Left common carotid artery plus branches (tissue), 1 donor: ENCODE measurements around a stretch of chr1.

DNA sequence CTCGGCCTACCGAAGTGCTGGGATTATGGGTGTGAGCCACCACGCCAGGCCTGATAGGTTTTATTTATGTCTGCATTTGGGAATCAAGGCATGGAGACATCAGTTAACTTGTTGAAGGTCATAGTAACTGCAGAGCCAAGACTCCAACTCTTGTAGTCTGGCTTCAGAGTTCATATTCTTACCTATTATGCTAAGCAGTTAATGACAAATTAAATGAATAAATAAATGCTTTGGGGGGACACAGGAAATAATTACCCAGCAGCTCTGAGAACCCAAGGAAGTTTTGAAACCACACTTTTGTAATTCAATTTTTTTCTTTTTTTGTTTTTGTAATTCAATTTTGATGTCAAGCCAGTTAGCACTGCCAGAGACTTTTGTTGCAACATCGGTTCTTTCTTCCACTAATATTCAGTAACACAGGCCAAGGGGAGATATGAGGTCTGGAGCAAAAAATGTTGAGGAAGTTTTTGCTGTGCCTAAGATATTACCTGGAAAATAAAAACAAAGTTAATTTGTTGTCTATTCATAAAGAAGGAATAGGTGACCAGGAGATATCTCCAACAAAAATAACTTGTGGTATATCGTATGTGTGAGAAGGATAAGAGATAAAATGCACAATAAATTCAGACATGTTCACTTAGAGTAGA is 9.2 kb upstream of the UAP1 start:
- PRO-cap = no peak

GRCh38 chr1:162587383-162587880 is 25.9 kb downstream of the UAP1 start:
- PRO-cap = no peak

DNA sequence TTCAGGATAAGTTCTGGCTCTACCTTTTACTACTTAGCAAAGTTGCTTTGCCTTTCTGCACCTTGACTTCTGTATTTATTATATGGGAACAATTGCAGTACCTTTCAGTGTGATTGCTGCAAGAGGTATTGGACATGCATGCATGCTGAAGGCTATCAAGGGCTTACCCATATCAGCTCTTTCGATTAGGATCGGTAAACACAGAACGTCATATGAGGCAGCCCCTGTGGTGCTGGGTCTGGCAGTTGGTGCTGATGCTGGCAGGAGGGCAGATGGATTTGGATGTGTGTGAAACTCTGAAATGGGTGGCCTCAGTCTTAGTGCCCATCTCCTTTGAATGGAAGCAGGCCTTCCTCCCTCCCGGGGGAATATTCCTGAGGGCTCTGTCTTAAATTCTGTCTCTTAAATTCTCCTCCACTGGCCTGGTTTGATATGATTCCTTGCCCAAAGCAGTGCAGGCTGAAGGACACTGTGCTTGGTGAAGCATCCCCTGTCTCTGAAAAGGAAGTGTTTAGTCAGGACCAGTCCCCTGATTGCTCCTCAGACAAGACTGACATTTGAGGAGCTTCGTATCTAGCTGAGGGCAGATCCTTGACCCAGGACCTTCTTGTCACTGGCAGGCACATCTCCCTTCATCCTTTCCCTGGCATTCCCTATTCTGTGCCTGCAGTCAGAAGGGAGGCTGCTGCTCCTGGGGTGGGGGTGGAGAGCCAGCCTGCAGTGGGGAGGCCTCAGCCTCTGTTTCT is 2.2 kb downstream of the DDR2 start:
- PRO-cap = no peak

- PRO-cap = no peak
Observed at GRCh38 chr1:162690583-162691800, 58.7 kb downstream of the DDR2 start.

- PRO-cap = no peak
Observed at GRCh38 chr1:162752820-162753614, 37.5 kb upstream of the HSD17B7 start.

DNA sequence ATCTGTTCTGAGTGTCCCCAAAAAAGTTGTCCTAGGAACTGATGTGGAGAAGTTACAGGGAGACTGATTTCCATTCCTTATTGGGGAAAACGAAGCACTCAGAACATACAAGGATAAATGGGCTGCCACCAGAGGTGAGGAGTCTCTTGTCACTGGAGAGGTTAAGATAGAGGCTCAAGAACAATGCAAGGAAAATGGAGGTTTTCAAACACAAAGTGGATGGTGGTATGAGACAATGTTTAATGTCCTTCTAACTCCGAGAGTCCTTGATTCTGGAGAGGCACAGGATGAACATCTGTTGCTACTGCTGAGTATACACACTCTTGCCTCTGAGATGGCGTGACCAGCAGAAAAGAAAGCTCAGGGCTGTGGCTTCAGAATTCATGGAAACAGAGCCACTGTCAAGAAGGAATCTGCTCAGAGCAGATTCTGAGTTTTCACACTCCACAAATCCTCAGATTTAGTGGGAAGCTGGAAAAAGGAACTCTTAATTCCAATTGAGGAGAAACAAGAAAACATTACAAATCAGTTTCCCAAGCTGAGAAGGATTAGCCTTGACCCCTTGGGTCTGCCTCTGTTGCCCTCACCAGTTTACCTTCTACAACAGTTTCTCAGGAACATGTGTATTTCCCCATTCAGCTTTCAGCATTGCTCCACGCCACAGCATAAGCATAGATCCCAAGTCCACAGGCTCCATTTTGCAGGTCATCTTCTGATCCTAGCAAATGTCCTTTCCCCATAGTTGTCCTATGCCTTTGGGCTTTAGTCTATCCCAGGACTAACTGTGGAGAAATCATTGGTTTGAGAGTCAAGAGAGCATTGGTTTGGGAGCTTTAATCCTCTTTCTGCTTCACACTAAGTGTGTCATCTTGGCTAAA is 8.9 kb upstream of the HSD17B7 start:
- PRO-cap = no peak

DNA sequence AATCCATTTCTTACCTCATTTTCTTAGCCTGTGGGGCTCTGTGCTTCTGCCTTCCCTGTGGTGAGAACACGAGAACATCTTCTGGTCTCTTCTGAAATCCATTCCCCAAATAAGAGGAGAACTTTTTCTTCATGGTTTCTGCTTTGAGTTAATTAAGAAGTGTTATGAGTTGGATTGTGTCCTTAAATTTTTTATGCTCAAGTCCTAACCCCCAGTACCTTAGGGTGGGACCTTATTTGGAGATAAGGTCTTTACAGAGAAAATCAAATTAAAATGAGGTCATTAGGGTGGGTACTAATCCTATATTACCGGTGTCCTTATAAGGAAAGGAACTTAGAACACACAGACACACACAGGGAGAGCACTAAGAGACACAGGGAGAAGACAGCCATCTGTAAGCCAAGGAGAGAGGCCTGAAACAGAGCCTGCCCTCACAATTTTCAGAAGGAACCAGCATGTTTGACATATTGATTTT is 5.3 kb downstream of the CCDC190 start:
- PRO-cap = no peak

DNA sequence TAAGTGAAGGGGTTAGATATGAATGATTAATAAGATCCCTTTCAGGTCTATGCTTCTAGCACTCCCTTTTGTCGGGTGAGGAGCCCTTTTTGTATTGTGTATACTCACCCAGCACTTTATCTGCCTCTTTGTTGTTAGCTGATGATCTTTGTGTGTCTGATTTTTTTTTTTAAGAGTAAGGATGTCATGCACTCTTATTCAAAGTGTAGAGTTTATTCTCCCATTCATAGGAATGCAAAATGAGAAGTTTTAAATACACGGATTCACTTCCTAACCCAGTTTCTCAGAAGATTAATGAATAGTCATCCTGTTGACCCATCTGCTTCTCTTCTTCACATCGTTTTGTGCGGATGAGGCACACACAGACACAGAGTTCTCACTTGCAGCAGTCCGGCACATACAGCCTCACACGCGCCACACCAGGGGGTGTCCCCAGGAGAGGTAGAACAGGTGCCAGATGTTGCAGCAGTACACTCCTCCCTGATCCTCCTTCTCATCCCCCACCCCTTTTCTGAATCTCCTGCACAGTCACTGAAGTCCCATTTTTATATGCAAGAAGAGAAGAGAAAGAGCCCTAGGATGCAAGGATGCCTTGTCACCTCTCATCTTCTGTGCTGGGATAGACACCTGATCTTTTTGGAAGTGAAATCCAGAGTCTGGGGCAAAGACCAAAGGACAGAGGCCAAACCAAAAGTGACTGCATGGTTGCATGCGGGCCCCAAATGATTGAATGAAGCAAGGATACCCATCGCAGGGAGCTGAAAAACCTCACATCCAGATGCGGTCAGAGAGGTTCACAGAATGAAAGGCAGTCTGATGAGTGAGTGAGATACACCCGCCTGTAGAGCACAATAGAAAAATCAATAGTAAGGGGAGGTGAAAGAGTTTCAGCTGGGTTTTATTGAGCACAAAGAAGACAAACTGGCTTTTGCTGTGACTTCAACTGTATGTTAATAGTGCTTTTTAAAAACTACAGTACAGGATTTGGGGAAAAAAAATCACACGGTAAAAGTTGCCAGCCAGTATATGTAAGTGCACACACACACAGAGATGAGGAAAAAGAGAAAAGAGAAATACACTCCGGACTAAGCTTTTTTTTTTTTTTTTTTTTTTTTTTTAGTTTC is 28.8 kb downstream of the PBX1 start:
- PRO-cap = no peak

DNA sequence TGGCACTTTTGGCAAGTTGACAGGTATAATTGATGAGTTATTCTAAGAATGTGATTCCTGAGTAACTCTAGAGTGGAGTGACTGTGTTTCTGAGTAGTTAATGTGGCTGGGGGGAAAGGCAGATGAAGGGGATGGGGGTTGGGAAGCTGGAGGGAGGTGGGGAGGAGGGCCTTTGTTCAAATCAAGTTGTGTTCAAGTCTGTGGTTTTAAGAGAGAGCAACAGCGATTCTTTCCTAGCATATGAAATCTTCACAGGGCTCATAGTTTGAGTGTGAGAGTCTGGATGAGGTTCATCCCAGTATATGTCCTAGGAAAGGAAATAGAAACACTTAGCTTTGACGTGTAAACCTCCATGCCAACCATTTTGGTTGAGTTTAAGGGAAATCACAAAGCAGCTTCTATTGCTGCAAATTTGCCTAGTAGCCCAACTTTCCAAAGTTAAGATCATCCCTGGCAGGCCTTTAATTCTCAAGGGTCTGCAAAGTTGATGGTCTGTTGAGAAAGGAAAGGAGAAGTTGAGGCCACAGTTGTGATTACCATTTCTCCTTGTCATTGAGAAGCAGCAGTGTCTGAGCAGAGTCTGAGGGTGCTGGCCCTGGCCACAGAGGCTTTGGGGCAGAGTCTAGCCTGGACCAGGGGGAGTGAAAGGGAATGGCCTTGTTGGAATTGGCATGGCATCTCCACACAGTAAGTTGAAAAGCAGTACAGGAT is 33.1 kb downstream of the PBX1 start:
- PRO-cap = no peak

DNA sequence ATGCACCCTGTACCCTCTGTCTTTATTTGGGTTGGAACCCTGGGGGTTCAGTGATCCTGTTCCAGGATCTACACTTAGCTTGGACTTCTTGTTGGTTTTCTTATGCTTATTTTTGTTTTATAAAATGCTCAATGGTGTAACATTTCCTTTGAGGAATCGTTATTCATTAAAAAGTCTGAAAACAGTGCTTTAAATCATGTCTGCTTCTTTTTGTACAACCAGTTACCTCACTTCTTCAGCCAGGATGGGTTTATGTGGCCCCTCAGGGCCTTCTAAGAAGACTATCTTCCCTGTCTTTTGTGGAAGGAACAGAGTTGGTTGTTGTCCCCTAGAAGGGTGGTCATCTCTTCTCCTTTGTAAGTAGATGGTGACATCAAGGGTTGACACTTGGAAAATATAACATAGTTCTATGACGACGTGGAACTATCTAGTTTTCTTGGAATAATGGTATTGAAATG is 38.1 kb downstream of the PBX1 start:
- PRO-cap = no peak

GRCh38 chr1:164611656-164613037 is 53.2 kb downstream of the PBX1 start:
- PRO-cap = no peak

DNA sequence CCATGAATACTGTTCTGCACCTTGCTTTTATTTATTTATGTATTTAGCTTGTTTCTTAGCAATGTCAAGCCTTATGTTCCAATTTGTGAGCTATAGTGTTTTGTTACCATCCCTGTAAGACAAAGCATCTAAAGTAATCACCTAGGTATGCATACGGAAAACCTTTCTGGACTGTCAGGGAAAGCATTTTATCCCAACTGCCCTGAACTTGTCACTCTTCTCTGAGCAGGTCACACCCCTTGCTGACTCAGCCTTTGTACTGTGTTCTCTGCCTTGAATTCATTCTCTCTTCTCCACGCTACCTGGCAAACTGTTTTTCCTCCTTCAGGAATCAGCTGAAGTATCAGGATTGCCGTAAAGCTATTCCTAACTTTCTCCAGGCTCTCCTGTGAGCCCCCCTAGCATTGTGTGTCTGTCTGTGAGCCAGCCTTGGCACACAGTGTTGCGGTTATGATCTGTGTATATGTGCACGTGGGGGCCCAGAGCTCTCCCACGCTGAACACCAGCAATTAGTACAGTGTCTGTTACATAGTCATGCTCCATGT is 54.2 kb downstream of the PBX1 start:
- PRO-cap = no peak

DNA sequence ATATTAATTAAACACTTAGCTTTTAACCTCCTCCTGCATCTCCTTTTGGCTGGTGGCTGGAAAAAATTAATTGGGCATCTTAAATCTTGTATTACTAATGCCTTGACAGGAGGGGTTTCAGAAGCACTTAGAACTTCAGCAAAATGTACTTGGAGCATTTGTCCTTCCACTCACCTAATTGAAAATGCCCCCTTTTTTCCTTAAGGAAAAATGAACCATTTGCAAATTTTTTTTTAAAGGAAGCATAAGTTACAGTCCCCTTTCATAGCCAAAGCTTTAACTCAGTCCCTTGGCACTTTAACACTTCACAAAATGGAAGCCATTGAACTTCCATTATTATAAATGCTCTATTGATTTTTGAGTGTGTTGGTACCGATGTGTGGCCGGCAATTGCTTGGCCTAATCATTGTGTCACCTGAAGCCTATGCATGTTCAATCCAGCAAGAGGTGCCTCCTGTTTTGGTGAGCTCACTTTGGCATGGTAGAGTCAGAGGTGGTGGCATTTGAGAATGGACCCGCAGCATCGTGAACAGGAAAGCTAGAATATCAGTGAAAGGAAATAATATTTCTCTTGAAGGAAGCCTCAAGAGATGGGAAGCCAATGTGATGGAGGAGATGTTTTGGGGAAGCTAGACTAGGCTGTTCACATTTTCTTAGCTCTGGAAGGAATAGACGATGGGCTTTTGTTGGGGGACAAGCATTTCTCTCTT is 68.2 kb downstream of the PBX1 start:
- PRO-cap = no peak

DNA sequence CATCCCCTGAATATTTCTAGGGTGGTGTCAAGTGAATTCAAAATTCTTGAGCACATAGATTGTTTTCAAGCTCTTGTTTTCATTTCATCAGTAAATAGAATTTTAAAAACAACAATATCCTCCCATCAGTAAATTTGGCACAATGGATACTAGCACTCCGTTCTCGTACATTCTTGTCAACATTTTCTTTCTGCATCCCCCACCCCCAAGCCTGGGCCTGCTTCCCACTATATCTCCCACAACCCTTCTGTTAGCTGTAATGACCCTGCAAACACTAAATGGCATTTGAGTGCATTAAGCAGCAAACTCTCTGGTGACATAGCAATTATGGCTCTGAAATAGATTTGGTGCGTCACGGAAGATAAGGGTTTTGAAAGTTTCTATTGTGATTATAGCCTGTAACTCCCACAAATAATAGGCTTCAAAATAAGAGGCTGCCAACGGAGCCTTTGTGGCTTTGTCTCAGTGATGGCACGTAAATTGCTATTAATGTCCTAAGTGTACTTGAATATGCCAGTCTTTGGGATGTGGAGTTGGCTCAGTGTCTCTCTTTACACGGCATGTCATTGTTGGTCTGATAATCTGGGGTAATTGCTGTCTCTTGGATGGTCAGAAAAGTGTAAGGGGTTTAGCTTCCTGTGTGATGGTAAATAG is 277.6 kb downstream of the PBX1 start:
- PRO-cap = no peak

DNA sequence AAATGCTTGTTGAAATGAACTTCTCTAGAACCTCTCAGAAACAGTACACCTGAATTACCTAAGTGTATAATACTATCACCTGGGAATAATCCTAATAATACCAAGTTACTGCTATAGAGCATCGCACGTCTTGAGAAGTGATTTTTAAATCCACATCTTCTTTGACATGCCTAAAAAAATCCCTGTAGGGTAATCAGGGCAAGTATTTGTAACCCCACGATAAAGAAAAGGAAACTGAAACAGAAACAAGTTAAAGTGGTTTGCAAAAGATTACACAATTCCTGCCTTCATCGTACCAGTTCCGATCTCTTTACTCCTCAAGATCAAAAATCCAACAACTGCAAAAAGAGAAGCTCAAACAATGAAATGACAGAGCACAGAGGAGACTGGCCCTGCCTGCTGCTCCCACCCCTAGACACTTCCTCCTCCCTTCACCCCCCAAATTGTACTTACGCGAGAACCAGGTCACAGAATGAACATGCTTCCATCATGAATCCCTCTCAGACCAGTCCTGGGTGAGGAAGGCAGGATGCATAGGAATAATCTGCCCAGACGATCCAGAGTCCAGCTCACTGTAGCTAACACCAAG is 20.5 kb downstream of the RXRG start:
- PRO-cap = no peak

- PRO-cap = no peak
Observed at GRCh38 chr1:165443703-165444352, 1.1 kb downstream of the RXRG start.

DNA sequence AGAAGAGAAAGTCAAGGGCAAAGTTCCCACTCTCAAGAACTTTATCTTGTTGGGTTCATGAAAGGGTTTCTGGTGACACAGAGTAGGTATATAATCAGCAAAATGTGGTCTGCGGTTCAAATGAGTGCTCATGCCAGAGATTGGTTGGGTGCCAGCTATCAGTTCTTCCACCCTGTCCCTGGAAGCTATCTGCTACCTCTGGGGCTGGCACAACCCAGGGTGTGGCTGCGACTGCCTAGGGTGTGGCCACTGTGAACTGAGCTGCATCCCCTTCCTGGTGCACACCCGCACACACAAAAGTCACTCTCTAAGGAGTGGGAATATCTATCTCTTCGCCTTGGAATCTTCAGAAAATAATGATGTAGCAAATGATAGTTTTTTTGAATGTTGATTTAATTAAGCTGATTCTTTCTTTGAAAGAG is 15.0 kb downstream of the MGST3 start:
- PRO-cap = no peak

GRCh38 chr1:165827199-165827416 is 306 bp upstream of the UCK2 start:
- PRO-cap = no peak

- PRO-cap = no peak
Observed at GRCh38 chr1:165829361-165829952, 2.0 kb downstream of the UCK2 start.

GRCh38 chr1:165871090-165871725 is 43.8 kb downstream of the UCK2 start:
- PRO-cap = no peak